Neural progenitor cell (in vitro differentiated cells): ENCODE results near the gene PSRC1.

DNA sequence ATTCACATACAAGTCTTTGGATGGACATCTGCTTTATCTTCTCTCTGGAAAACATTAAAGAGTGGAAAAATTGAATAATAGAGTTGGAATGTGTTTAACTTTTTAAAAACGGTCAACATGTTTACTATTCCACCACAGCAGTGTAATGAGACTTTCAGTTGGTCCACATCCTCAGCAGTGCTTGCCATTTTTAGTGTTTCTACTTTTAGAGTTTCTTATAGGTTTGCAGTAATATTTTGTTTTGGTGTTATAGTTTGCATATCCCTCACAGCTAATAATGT is 1064.2 kb upstream of the PRMT6 start:
- RAMPAGE, long total RNA: no peak

DNA sequence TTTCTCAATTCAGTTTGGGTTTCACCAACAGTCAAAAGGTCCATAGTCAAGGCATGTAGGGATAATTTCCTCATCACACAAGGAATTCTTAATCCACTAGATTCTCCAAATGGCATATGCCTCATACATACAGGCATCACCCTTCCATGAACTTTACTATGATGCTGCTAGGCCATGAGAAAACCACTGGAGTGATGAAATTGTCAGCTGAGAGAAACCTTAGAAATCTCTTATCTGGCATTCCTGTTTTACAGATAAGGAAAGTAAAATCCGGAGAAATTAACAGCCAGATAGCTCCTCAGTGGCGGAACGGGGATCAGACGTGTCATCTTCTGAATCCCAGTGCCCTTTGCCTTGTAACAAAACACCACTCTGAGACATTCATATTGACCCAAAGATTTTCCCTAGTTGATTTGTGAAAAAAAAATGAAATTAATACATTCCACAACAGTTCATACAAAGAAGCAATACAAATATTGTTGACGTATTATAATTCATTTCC is 274.5 kb downstream of the NTNG1 start:
- RAMPAGE, long total RNA: no peak

- RAMPAGE, long total RNA: no peak
Observed at GRCh38 chr1:107536258-107536540, 395.4 kb downstream of the NTNG1 start.

- RAMPAGE, long total RNA: no peak
Observed at GRCh38 chr1:107685718-107686310, 279.2 kb downstream of the VAV3 start.

DNA sequence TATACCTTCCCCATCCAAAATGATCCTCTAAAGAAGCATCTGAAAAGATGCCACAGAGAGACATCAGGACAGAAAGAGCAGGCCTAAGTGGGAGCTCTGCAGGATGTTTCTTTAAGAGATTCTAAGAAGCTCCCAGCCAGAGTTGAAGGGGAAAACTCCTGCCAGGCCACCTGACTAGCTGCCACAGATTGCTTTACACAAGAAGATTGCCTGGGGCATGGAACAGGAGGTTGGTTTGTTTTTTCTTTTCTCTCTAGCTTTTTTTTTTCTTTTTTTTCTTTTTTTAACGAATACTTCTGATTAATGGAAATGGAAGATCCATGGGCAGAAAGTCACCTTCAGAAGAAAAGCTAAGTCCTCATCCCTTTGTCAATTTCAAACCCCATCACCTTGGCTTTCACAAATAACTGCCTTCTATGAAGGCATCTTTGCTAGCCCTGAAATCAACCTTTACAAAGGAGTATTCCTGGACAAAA is 275.7 kb downstream of the VAV3 start:
- RAMPAGE, long total RNA: no peak

DNA sequence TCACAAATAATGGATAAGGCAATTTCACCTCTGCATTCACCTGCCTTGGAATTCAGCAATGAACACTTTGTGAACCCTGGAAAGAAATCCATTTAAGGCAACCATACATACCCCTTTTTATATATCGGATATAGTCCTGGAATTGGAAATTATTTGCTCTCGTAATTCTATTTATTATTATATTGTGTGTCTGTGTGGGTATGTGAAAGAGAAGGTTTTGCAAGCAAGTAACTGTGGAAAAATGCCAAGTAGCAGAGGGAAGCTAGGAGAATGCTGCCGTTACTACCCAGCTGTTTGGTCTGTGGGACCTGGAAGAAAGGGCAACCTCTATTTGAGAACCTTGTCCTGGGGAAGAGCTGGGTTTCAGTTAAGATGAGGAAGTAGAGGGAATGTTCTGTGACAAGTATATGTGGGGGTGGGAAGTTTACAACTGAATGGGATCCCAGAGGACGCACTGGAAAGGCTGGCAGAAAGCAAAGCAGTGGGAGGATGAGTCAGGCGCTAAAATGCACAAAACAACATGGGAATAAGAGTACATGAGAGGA is 88.2 kb upstream of the VAV3 start:
- RAMPAGE, long total RNA: no peak

DNA sequence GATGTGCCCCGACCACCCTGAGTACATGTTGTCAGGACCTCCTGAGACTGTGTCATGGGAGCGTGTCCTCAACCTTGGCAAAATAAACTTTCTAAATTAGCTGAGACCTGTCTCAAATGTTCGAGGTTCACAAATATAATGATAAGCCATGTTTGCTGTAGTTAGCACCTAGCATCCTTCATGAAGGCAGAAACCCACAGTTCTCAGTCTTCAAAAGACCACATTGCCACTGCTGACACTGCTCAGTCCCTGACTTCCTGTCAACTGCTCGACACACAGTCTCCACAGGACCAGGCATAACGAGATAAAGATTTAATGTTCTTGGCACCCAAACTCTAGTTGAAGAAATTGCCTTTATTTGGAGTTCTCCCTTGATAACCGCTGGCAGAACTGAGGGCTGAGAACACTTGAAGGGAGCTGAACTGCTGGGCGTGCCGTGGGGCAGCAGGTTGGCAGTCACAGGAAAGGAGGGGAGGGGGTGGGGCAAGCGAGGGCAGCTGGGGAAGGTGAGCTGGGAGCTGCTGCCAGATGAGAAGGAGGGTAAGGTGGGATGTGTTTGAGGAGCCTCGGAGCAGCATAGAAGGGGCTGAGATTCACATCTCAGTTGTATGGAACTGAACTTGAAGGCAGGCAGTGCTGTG is 16.0 kb downstream of the HENMT1 start:
- RAMPAGE, long total RNA: no peak

DNA sequence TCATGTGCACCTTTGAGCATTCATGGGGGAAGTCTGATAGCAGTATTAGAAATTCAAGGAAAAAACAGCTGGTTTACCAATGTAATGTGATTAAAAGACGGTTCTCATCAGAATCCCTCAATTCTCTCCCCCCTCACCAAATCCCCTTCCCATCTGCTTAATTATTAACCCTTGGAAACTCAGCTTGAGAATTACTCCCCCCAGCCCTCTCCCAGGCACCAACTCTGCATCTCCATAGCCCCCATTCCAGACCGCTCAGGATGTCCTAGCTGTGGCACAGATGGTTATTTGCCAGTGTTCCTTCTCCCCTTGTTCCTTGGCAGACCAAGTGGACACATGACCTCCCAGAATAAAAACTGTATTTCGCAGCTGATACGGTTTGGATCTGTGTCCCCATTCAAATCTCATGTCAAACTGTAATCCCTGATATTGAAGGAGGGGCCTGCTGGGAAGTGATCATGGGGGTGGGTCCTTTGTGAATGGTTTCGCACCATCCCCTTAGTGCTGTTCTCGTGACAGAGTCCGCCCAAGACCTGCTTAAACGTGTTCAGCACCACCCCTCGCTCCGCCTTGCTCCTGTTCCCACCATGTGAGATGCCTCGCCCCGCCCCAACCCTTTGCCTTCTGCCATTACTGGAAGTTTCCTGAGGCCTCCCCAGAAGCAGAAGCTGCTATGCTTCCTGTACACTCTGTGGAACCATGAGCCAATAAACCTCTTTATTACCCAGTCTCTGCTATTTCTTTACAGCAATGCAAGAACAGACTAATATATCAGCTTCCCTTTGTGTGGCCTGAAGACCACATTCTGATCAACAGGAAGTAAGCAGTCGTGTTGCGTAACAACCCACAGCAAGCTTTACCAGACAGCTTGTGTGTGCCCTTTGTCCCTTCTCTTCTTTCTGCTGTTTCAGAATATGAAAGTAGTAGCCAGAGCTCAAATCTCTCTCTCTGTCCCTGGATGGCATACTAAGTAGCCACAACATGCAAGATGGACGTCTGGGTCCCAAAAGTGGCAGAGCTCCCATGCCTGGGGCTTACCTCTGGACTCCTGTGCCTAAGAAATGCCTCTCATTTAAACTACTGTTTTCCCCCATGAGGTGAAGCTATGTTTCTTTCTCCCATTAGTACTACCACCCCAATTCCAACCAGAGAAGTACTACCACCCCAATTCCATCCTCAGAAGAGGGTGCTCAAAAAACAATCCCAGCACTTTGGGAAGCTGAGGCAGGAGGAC is 14.3 kb downstream of the HENMT1 start:
- RAMPAGE, long total RNA: no peak

DNA sequence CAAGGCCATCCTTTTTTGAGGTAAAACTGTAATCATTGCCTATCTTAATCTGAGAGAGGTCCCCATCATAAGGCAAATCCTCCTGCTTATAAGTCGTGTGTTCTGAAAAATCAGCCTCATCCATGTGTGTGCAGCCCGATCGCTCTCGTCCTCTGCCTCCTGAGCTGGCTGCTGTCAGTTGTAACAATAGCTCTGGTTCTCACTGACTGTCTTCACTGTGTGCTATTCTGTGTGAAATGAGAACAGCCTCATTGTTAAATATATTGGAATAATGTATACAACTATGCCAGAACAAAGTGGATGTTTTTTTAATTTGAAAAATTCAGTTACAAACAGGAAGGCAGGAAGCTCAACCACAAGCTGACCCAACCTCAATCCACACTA is 4.4 kb downstream of the AKNAD1 start:
- RAMPAGE, long total RNA: no peak

- RAMPAGE, long total RNA: no peak
Observed at GRCh38 chr1:109131474-109131912, 17.6 kb downstream of the ELAPOR1 start.

DNA sequence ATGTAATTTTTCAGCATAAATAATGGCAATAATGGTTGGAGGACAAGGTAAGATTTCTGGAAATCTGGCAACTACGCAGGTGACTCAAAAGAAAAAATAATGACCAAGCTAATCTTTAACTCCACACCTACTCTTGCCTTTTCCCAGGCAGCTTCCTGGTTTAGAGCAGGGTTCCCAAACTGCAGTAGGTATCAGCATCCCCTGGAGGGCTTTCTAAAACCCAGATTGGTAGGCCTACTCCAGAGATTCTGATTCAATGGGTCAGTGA is 21.0 kb downstream of the ELAPOR1 start:
- RAMPAGE, long total RNA: no peak

DNA sequence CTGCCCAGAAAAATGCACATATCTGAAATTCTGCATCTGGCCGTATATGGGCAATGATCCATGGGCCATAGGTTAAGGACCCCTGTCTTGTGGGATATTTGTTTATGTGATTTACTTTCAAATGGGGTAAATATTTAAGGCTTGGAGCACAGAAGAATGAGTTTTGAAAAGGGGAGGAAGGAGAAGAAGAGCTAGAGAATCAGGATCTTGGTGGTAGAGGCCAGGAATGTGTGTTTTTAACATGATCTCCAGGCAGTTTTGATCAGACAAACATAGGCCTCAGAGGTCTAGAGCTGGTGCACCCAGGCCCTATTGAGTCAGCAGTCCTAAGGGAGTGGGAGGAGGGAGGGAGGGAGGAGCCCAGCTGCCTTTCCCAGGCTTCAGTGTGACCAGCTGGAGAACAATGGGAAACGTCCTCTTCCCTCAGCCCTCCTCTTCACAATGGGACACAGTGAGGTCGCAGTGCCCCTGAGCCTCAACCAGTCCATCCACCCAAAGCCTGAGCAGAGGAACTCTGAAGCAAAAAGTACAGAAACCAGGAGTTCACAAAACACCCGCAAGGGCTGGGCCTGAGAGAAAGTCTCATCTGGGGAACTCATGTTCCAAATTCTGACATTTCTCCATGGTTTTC is 37.2 kb downstream of the ELAPOR1 start:
- RAMPAGE, long total RNA: no peak

GRCh38 chr1:109192471-109193097 is 21.1 kb upstream of the SARS1 start:
- RAMPAGE, long total RNA: no peak

GRCh38 chr1:109218443-109218793 is 4.7 kb downstream of the SARS1 start:
- RAMPAGE, long total RNA: no peak

DNA sequence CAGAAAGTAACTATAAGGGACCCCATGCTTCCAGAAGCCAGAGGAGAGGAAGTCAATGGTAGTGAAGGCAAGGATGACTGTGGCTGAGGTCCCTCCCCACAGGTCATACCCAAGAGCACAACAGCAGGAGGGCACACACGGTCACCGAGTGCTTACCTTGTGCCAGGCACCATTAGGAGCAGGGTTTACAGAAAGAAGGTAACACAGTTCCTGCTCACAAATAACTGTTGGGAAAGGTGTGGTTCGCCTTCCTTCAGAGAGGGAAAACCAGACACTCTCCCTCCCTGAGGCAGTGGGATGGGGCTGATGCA is 9.5 kb upstream of the CELSR2 start:
- RAMPAGE, long total RNA: no peak

DNA sequence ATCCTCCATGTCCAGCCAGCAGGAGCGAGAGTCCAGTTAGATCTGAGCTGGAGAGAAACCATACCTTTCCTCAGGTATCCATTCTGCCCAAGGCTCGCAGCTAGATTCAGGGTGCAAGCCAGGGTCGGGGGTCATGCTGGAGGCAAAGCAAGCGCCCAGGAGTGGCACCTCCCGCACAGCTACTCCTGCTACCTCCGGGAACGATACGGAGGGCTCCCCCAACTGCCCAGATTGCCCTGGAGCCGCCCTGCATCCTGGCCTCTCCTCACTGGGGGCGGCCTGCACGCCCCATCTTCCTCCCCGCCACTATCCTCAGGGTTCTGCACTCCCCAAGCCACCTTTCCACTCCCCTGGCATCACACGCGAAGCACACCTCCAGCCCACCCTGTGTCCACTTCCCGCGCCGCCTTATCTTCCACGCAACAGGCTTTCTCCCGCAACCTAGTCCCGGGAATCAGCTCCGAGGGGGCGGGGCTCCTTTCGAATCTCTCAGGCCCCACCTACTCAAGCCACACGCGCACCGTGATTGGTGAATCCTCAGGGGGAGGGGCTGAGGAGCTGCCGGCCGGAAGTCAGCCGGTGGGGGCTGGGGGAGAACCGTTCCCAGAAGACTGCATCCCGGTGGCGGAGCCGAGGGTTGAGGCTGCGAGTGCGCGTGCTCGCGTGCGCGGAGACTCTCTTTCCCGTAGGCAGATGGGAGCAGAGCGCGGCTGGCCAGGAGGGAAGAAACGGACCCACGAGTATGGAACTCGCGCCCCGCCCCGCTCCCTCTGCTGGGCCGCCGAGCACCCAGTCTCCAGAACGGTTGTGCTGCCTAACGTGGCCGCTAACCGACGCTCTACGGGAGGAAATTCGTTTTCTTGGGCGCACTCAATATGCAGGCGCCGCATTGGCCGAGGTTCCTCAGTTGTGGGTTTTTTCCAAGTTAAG is at the start of gene PSRC1:
PSRC1 (minus strand) TSS at position 456 of the 930 bp plus-strand sequence.
- RAMPAGE, long total RNA: start-site peak on the minus strand centred at position 437 of the sequence, 41 bp wide, 154 and 209 reads in 2 replicates

GRCh38 chr1:109312109-109312778 is 5.4 kb upstream of the MYBPHL start:
- RAMPAGE, long total RNA: no peak

- RAMPAGE, long total RNA: no peak
Observed at GRCh38 chr1:109316580-109317095, 9.8 kb upstream of the MYBPHL start.

DNA sequence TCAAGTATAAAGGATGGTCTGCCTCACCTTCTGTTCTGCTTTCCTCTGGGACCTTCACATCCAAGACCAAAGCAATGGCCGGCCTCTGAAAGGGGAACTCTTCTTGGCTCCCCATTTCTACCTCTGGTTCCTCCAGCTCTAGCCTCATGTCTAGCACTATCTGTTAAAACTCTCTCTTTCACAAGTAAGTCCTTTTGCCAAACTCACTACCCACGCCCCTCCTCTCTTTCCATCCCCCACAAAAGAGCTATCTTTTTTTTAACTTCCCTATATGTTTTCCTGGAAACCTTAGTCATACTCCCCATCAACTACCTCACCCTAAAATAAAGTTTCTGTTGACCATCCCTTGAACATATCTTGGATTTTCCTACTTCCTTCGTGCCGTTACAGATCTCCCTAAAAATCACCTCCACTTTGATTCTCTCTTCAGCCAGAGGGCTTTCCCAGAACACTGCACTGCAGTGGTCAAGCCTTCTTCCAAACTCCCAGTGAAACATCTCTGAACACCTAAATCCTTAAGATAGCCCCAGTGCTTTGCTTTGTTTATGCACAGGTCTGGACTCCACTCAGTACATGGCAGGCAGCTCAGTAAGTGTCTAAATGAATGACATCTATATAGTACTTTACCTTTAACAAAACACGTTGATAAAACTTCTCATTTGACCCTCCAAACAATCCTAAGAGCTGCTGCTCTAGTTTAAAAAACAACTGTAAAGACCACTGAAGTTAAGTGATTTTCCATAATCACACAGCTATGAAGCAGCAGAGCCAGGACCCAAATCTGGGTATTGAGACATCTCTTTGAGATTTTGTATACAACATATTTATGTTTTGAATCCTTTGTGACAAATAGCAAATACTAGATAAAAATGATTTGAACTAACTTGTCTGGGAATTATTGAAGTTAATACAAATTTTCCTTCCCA is 7.7 kb downstream of the SORT1 start:
- RAMPAGE, long total RNA: no peak

GRCh38 chr1:109396005-109396658 is 1.6 kb downstream of the SORT1 start:
- RAMPAGE, long total RNA: no peak